Metastatic Breast Carcinoma in the Ovary (tissue), 3 donors: ENCODE measurements around a stretch of chr1.

DNA sequence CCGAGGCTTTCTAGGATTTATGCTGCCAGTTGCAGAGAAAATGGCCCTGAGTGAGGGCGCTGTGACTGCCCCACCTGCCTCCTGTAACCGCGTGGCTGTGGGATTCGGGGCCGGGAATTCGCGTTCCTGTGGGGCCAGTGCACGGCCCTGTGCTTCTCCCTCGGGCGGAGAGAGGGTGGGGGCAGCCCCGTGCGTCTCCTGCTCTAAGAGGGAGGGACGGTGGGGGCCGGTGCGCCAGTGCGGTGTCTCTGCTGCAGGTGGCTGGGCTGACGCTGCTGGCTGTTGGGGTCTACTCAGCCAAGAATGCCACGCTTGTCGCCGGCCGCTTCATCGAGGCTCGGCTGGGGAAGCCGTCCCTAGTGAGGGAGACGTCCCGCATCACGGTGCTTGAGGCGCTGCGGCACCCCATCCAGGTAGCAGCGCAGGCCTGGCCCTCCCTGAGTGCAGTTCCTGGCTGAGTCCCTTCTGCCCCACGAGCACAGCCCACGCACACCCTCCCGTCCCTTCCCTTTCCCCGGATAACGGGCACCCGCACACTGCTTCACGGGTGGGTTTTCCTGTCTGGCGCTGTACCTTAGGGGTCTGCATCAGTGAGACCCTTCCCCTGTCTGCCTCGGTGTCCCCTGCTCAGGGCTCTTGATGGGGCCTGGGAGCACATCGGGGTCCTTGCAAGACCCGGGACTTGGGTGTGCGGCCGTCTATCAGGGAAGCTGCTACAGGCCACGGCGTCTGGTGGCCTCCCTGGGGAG, 10.7 kb downstream of the ATAD3A start:
- PRO-cap, 3 experiments = no peak in any of the 3 experiments

- PRO-cap, 3 experiments = no peak in any of the 3 experiments
These were observed 6.3 kb downstream of the TMEM240 start for GRCh38 chr1:1533995-1534604.

DNA sequence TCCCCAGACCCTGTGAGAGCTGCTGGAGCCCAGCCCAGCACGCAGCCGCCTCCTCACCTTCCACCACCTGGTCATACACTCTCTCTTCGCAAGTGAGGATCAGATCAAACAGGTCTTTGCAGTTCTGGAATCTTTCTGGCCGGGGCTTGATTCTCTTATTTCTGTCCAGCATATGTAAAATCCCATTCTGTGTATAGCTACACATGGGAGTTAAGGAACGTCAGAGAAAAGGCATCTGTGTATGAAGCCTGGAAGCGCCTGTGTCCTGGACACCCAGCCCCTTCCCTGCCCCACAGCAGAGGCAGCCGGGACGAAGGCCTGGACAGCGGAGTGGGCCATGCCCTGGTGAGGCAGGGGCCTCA, 4.4 kb upstream of the TMEM240 start:
- PRO-cap, 3 experiments = no peak in any of the 3 experiments

DNA sequence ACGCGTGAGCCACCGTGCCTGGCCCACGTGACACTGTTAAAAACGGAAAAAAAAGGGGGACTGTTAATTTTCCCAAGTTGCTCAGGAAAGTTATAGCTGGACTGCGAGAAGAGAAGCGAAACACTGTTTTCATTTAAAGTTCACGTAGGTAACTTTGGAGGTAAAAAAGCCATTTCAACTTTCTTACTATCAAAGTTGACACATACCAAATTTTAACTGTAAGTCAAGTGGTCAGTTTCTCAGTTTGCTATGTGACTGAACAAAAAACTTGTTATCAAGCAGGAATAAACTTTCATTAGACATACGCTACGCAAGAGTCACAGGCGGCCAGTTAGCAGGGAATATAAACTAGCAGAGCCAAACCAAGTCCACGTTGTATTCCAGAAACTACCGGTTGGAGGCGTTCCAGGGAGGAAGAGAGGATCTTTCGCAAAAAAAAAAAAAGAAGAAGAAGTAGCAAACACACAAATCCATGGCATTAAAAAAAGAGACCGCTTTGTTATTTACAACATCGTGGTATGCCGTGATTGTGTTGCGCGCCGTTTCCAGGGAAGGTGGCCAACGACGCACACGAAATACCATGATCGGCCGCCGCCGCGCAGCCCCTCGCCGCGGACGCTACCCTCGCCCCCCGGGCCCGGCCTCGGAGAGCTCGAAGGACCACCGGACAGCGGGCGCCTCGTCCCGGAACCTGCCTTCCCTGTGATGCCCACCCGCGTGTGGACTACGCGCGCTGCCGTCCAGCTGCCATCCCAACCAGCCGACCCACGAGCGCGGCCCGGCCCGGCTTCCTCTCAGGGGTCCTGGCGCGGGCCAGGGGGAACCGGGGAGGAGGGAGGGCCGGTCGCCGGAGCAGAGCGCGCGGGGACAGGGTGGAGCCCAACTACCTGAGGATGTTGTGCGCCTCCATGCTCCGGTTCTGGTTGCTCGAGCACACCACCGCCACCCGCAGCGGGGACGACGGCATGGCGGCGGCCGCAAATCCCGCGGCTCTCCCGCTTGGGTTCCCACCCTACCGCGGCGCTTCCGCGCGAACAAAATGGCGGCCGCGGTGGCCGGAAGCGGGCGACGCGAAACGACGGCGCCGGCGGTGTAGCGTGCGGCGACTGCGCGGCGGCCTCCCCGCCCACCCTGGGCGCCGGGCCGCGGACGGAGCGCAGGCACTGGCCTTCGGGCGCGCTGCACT, 679 bp downstream of the SSU72 start:
- PRO-cap, 3 experiments = peak in 3 of 3 experiments; most common plus-strand start position 1,037 of the sequence (in 3); most common minus-strand start position 1,036 of the sequence (in 3)

GRCh38 chr1:1628614-1629366, 3.2 kb upstream of the MMP23B start:
- PRO-cap, 3 experiments = no peak in any of the 3 experiments

GRCh38 chr1:1661885-1662657, 3.3 kb upstream of the CDK11B start:
- PRO-cap, 3 experiments = no peak in any of the 3 experiments

DNA sequence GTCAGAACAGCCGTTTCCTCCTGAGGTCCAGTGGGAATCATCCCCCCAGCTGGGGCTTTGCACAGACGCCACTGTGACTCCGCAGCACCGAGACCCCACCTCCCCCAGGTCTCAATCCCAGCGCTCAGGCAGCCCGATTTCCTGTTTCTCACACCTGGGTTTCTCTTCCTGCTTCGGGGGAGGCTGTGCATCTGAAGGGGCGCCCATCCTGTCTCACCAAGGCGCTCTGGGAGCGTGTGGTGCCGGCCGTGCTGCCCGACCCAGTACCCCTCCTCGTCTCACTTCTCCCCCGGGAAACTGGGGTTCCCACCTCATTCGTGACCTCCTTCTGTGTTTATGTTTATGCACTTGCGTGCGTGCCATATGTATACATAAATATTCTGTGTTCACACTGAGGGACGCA, 14.7 kb downstream of the SLC35E2B start:
- PRO-cap, 3 experiments = no peak in any of the 3 experiments

GRCh38 chr1:1765017-1765539, 13.2 kb downstream of the NADK start:
- PRO-cap, 3 experiments = no peak in any of the 3 experiments

DNA sequence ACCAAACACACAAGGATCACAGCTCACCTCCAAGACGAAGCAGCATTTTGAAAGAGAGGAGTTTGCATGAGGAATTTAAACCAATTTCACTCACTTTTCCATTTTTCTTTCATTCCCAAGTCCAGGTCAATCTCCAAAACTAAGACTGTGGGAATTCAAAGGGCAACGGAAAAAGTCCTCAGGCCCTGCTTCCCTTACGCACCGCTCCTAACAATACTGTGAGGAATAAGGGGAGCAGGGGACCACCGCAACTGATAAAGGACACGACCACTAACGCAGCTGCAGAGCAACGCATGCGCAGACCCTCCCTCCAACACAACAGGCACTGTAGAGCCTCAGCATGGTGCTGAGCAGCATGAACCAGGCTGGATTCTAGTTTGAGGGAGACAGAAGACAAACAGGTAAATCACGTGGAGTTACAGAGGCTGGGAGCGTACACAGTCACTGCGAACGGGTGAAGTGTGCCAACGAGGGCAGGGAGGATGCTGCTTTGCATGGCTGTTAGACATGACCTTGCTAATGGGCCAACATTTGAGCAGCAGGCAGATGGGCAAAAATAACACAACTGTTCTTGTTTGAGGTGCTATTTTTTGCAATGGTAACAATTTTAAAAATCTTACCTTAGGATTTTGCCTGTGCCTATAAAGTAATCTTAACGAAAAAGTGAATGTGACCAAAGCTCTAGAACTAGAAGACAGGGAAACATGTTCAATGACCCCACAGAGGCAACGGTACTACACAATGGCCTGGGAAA, 55.1 kb upstream of the NADK start:
- PRO-cap, 3 experiments = no peak in any of the 3 experiments

DNA sequence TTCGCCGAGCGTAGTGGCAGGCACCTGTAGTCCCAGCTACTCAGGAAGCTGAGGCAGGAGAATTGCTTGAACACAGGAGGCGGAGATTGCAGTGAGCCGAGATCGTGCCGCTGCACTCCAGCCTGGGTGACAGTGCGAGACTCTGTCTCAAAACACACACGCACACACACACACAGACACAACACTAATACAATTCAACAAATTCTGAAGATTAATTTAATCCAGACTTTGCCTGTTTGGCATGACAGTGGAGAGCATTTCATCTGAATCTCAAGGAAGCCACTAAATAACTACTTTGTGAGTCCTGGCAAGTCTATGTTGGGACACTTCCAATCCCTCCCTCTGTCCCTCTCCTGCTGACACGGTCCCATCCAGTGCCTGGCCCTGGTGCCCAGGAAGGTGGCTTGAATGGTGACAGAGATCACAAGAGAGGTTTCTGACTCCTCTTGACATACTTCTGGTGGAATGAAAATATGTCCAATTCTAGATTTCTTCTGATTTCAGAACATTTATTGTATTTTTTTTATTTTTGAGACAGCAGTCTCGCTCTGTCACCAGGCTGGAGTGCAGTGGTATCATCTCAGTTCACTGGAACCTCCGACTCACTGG, 50.4 kb downstream of the GNB1 start:
- PRO-cap, 3 experiments = no peak in any of the 3 experiments

GRCh38 chr1:1857301-1857897, 33.5 kb downstream of the GNB1 start:
- PRO-cap, 3 experiments = no peak in any of the 3 experiments

DNA sequence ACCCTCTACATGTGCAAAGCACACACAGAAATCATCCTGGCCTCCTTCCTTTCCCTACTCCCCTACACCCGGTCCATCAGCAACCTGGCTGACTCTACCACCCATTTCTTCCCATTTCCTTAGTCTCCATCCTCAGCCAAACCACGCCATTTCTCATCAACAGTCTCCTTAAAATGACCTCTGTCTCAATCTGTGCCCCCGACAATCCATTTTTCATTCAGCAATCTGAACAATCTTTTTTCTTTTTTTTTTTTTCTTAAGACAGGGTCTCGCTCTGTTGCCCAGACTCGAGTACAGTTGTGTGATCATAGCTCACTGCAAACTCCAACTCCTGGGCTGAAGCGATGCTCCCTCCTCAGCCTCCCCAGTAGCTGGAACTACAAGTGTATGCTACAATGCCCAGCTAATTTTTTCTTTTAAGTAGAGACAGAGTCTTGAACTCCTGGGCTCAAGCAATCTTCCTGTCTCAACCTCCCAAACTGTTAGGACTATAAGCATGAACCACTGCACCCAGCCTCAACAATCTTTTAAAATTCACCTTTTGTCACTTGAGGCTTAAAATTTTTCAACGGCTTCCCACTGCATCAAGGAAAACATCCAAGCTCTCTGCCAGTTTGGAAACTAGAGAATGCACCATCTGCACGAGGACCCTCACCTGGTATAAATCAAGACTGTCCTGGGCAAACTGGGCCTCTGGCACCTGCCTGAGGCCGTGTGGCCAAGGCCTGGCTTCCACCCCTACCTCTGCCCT, 18.9 kb downstream of the GNB1 start:
- PRO-cap, 3 experiments = no peak in any of the 3 experiments

- PRO-cap, 3 experiments = no peak in any of the 3 experiments
These were observed 15.1 kb downstream of the GNB1 start for GRCh38 chr1:1875689-1876249.

GRCh38 chr1:1891149-1891304, 140 bp upstream of the GNB1 start:
- PRO-cap, 3 experiments = peak in 3 of 3 experiments; most common plus-strand start chr1:1891190 (in 3)

DNA sequence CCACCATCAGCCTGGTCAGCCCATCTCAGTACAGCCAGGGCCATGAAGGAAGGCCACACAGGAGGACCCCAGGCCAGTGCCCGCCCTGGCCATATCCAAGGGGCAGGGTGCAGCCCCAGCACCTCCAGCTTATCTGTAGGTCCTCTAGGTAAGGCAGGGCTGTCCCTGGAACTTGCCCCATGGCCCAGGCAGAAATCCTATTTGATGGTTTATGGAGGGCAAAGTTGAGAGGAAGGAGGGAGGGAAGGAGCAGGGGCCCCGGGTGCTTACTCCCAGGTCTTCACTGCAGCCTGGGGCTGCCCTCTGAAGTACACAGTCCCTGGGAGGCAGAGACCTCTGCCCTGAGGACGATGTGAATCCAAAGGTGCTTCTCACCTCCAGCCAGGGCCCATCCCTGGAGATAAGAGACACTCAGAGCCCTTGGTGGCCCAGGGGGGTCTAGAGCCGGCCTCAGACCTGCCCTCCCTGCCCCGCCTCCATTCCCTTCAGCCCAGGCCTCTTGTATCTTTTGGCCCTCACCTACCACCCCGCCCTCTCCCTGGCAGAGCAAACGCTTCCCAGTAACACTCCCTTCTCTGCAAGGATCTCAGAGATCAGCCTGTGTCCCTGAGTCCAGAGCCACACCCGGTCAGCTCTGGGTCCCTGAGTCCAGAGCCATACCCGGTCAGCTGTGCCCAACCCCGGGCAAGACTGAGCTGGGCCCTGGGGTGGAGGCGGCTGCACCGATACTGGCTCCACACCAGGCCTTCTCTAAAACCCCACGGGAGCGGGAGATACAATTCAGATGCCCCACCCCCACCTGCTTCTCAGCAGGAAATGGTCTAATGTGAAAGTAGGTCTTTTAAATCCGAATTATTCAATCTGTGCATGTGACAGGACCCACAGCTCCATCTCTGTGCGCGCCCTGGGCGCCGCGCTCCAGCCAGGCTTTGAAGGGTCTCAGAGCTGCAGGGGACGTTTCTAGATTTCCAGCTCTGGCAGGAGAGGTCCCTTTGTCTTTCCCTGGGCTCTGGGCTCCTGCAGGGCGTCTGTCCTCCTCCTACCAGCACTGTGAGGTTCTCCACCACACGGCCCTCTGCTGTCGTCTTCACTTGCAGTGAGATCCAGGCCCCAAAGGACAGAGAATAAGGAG, 3.6 kb upstream of the GNB1 start:
- PRO-cap, 3 experiments = no peak in any of the 3 experiments

DNA sequence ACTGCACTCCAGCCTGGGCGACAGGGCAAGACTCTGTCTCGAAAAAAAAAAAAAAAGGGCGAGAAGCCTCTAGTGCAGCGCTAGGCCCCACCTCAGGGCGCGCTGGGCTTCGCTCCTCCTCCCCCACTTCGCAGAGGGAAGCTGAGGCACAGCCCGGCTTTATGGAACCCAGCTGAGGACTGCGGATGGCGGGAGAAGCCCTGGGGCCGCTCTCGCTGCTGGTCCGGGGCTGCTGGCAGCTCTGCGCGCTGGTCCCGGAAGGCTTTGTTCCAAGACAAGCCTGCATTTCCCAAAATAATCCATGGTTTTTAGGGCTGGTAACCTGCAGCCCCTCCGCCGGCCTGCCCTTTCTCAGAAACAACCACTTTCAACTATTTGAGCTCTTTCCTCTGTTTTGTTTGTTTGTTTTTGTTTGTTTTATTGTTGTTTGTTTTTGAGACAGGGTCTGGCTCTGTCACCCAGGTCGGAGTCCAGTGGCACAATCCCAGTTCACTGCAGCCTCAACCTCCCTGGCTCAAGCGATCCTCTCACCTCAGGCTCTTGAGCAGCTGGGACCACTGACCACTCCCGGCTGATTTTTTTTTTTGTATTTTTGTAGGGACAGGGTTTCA, 5.3 kb upstream of the CALML6 start:
- PRO-cap, 3 experiments = no peak in any of the 3 experiments

DNA sequence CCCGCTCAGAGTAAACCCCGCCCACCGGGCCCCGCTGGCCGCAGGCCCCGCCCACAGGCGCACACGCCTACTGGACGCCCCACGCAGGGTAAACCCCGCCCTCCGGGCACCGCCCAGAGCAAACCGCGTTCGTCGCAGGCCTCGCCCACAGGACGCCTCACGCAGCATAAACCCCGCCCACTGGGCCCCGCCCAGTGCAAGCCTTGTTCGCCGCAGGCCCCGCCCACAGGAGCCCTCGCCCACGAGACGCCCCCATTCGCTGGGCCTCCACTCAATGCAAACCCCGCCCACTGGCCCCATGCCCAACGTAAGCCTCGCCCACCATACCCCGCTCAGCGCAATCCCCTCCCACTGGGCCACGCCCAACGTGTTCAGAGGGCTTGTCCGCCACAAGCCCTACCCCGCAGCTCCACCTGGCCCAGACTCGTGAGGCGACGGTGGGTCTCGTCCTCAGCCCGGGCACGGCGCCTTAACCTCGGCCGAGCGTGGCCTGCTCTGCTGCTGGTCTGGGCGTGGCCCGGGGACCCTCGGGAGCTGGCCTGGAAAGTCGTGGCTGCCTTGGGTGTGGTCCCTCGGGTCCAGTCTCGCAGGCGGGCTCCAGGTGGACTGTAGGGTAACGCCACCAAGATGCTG, 397 bp upstream of the TMEM52 start:
- PRO-cap, 3 experiments = no peak in any of the 3 experiments

DNA sequence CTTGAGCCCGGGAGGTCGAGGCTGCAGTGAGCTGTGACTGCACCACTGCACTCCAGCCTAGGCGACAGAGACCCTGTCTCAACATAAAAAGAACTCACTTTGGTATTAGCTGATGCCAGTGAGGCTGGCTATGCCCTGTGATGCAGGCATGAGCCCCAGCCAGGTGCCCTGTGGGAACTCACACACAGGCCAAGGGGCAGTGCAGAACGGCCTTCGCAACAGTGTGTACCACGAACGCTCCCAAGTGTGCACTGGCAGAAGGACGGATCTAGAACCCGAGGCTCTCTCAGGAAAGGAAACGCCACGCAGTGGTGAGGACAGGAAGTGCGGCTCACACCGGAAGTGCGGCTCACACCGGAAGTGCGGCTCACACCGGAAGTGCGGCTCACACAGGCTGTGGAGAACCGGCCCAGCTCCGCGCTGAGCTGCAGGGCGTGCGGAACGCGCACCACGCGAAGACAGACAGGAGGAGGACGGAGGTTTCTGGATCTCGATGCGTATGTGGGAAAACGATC, 35.7 kb upstream of the TMEM52 start:
- PRO-cap, 3 experiments = no peak in any of the 3 experiments

DNA sequence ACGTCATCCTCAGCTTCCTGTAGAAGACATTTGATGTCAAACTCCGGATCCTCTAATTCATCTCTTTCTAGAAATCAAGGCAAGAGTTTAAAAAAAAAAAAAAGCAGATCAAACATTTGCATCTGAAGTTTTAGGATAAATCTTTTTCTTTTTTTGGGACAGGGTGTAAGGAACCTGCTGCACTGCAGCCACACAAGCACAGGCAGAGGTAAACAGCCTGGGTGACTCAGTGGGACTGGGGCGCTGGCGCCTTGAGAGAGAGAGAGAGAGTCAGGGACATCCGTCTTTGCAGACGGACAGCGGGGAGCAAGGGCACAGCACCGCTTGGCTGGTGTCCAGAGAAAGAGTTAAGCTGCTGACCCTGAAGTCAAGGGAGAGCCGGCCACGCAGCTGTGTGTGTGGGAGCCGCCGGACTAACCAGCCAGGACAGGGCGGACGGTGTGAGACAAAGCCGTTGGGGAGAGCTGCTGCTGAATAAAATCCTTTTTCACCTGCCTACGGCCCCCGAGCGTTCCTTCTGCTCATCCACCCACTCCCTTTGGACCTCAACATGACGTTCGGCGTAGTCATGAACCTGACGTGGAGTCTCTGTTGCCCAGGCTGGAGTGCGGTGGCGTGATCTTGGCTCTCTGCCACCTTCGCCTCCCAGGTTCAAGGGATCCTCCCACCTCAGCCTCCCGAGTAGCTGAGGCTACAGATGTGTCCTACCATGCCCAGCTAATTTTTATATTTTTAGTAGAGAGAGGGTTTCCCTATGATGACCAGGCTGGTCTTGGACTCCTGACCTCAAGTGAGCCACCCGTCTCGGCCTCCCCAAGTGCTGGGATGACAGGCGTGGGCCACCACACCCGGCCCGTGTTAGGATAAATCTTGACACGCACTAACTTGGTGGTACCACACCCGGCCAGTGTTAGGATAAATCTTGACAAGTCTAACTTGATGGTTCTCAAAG, 14.4 kb downstream of the CFAP74 start:
- PRO-cap, 3 experiments = no peak in any of the 3 experiments

DNA sequence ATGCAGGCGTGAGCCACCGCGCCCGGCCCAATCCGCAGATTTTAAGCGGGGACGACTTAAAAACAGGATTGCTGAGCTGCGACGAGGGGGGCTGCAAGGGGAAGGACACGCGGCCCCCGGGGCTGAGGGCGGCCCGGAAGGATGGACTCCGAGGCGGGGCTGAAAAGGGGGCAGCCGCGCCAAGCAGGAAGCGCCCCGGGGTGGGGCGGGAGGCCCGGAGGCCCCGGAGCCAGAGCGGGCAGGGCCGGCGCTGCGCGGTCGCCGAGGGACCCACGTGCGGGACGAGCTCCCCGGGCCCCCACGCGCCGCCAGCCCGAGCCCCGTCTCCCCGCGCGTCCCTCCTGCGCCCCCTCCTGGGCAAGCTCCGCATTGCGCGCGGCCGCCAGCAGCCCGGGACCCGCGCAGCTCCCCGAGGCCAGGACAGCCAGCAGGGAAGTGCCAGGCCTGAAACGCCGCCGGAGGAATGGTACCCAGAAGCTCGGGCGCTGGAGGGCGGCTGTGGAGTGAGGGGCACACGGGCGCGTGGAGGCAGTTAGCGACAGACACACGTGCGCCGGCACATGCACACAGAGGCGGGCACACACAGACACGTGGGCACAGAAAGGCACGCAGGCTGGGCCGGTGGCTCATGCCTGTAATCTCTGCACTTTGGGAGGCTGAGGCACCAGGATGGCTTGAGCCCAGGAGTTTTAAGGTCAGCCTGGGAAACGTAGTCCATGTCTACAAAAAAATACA, 5.4 kb upstream of the PRKCZ start:
- PRO-cap, 3 experiments = no peak in any of the 3 experiments